A375 (cell line): ENCODE measurements around a stretch of chr2.

GRCh38 chr2:64311672-64312237 is 142.2 kb upstream of the LGALSL start:
- RAMPAGE, long total RNA = no peak

DNA sequence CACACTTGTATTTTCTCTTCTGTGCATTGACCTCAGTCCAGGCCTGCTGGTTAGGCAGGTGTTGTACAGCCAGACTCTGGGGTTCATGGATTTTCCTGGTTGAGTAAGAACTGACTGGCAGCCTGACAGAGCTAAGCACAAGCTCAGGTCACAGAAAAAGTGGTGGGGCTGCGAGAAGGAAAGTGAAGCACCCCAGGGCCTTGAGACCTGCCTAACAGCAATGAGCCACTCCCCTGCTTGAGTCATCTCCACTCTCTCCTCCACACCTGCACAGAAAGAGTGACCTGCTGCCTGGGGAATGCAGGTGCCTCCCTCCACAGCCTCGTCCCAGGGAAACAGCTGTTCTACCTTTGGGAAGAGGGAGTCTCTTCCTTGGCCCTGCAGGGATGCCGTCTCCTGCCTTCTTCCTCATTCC is 91.4 kb upstream of the LGALSL start:
- RAMPAGE, long total RNA = no peak

GRCh38 chr2:64406633-64406965 is 47.4 kb upstream of the LGALSL start:
- RAMPAGE, long total RNA = no peak

GRCh38 chr2:64458612-64459231 is 4.8 kb downstream of the LGALSL start:
- RAMPAGE, long total RNA = no peak

GRCh38 chr2:64460821-64461597 is 7.0 kb downstream of the LGALSL start:
- RAMPAGE, long total RNA = no peak

GRCh38 chr2:64462048-64462425 is 8.1 kb downstream of the LGALSL start:
- RAMPAGE, long total RNA = no peak

GRCh38 chr2:64502837-64503507 is 21.2 kb upstream of the AFTPH start:
- RAMPAGE, long total RNA = no peak

DNA sequence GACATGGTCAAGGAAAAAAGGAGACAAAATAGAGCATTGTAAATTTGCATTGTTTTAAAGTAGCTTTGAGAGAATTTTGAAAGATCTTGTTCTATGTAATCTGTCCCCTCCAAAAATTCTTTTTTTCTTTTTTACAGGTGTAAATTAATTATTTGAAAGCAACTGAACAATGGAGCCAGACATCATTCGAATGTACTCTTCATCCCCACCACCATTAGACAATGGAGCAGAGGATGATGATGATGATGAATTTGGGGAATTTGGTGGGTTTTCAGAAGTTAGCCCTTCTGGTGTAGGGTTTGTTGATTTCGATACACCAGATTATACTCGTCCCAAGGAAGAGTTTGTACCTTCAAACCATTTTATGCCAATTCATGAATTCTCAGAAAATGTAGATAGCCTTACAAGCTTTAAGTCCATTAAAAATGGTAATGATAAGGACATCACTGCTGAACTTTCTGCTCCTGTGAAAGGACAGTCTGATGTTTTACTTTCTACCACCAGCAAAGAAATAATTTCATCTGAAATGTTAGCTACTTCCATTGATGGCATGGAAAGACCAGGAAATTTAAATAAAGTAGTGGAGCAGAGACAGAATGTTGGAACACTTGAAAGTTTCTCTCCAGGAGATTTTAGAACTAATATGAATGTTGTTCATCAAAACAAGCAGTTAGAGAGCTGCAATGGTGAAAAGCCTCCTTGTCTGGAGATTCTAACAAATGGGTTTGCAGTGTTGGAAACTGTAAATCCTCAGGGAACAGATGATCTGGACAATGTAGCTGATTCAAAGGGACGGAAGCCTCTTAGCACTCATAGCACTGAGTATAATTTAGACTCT is 27.4 kb downstream of the AFTPH start:
- RAMPAGE, long total RNA = no peak

DNA sequence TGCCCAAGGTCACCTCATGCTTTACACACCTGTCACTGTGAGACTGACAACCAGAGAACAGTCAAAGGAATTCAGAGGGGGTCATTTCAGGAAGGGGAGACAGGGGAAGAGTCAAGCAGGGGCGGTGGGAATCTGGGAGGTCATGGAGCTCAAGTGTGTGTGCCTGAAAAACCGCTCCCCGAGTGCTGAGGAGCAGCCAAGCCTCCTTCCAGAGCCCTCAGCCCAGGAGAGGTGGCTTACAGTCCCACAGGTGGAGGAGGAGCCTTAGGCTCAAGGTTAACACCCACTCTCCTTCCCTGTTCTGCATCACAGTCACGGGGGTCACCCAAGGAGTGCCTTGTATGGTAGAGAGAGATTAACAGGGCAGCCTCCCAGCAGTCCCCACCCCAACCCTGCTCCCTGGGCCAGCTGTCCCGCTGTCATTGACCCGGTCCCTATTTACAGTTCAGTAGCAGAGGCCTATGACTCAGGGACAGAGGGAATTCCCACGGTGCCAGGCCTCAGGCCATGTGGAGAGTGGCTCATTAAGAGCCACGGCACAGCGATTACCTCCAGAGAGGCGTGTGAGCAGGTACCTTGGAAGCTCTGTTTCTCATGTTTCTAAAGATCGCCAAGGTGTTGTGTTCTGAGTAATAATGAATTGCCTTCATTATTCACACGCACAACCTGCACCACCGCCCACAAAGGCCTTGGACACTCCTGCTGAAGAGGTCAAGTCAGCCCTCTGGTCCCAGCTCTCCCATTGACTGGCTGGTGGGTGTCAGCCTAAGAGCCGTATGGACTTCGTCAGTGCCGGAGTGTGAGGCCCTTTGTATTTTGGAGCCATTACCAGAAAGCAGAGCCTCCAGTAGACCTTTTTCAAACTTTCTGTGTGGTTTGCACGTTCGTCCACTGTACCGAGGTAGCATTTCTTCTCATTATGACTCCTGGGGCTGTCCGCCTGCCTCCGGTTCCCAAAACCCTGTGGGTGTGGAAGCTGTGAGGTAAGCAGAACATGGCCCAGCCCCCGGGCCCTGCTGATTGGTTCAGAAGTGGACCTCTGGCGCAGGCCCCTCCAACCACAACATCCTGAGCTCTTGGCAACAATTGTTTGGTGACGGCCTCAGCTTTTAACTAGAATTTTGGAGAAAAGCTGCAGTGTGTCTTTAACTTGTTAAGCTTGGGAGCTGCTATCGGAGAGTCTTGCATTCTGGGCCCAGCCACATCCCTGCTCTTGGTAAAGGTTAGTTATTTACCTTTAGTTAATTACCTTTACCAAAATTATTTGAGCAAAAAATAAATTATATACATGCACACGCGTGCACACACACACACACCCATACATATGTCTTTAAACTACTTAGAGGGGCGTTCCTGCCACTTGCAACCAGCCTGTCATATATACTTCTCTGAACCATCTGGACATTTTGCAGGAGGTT is 47.0 kb downstream of the SERTAD2 start:
- RAMPAGE, long total RNA = no peak

DNA sequence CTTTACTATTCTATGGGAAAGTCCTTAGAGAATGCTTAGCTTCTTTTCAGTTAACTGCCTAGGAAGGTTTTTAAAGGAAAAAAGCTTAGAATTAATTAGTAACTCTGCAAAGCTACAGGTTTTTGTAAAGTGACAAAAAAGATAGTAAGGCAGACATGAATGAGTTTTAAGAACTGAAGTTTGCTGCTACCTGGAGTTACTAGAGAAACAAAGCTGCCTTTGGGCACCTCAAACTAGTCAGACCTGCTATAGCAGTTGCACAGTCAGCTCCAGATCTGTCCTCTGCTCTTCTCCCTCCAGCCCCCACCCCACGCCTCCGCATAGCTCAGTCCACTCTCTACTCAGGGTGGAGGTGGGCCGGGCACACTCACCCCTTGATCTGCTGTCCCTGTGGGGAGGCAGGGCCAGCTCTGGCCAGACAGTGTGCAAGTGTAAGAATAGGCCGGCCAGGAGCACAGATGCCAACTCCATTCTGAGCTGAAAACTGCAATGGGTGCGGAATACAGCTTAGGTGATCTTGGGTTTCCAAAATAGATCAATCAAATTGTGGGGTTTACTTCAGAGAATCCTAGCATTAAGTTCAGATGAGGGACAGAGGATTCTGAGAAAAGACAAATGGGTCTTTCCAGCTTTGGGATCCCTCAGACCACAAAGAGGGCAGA is 4.1 kb downstream of the SERTAD2 start:
- RAMPAGE, long total RNA = no peak

DNA sequence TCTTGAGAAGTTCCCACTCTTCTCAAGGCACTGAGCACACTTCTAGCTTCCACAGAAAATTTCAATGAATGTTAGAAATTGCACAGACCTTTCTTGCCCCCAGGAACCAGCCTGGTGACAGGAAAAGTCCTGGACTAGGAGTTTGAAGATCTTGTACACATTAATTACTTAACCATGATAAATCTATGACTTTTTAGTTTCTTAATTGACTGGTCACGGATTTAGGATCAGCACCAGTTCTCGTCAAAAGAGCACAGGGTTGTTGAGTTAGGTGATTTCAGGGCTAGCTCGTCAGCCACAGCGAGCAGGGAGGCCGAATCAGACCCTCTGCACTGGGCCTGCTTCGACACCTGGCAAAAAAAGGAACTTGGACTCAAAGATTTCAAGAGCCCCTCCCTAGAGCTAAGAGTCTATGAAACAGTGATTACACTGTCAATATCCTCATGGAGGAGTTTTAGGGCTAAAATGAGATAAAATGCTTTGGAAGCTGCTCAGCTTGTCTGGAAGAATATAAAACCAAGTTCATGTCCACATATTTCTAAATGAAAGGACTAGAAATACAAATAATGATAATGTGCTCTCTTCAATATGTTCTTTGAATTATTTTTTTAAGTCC is 4.5 kb upstream of the SERTAD2 start:
- RAMPAGE, long total RNA = no peak

GRCh38 chr2:64668992-64669817 is 15.5 kb upstream of the SERTAD2 start:
- RAMPAGE, long total RNA = no peak

DNA sequence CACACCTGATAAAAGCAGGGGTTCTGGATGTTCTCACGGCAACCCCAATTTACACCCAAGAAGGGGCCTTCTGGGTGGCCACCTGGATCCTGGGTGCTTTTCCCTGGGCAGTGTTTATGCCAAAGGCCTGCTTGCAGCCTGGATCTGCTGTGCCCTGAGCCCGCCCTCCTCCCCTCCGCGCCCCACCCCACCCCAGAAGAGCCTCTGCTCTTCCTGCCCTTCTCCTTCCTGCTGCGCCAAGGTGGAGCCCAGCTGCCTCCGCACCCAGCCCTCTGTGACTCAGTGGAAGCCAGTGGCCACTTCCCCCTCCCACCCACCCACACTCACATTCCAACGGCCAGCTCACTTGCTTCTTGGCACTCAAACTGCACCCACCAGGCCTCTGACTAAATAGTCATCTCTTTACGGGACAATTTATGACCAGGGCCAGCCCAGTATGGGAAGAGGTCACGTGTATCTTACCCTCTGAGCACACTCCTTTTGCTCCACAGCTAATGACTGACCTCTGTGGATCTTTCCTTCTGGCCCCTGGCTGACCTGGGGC is 150.4 kb upstream of the SLC1A4 start:
- RAMPAGE, long total RNA = no peak

DNA sequence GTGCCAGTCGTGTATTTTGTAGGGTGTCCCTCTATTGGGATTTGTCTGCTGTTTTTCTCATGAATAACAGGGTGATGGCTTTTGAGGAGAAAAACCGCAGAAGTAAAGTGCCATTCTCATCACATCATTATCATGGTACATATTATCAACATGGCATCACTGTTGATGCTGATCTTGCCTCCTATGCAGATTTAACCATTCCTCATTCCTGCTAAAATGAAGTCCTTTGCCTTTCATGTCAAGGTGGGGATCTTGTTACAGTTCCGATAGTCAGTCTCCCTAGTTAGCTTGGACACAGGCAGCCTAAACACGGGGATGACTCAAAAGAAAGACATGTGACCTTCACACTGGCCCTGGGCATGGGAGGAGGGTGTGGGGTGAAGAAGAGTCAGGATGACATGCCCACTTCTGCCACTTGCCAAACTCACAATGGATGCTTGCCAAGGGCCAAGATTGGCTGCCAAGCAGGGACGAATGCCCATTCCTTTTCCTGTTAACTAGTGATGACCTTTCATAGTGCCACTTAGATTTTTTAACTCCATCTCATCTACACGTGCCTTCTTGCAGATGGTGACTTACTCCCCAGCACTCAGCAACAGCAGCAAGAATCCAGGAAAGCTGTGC is 14.0 kb upstream of the SLC1A4 start:
- RAMPAGE, long total RNA = no peak

- RAMPAGE, long total RNA = no peak
Observed at GRCh38 chr2:65040418-65040929, 15.7 kb upstream of the CEP68 start.

DNA sequence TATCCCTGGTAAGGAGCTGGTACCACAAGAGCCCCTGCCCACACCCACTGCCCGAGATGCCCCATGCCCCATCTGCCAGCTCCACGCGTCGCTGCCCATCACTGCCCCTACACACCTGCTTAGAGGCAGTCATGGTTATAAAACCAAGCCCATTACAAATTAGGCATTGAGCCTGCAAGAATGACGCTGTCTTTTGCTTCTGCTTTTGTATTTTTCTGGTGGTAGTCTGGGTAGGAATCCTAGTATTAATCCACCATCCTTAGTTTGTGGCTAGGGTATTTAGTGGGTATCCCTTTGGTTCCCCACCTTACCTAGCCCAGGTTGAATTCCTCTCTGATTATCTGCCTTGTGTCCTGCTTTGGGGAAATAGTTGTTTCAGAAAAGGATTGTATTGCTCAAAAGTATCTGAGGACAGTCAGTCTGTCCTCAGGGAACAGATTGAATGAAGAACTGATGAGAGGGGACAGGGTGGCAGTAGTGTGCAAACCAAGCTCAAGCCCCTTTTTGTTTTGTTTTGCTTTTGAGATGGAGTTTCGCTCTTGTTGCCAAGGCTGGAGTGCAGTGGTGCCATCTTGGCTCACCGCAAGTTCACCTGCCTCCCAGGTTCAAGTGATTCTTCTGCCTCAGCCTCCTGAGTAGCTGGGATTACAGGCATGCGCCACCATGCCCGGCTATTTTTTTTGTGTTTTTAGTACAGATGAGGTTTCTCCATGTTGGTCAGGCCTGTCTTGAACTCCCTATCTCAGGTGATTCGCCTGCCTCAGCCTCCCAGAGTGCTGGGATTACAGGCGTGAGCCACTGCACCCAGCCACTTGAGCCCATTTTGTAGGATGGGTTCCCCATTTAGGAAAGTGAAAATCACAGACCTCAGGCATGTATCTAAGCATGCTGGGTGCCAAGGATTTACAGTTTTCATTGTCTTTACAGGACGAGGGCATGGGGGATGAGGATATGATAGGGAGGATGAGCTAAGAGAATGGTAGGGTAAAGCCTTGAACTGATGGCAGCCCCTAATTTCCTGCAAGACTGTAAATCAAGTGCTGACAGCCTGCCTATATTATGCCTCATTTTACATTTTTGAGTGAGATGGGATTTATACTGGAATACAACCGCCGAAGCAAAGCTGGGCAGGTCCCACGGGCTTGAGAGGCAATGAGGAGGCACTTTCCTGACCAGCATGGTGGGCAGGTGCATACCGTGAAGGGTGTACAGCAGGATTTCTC is 22.2 kb downstream of the CEP68 start:
- RAMPAGE, long total RNA = no peak

- RAMPAGE, long total RNA = no peak
Observed at GRCh38 chr2:65088851-65089285, 32.7 kb downstream of the CEP68 start.

- RAMPAGE, long total RNA = no peak
Observed at GRCh38 chr2:65092699-65093332, 36.6 kb downstream of the CEP68 start.

DNA sequence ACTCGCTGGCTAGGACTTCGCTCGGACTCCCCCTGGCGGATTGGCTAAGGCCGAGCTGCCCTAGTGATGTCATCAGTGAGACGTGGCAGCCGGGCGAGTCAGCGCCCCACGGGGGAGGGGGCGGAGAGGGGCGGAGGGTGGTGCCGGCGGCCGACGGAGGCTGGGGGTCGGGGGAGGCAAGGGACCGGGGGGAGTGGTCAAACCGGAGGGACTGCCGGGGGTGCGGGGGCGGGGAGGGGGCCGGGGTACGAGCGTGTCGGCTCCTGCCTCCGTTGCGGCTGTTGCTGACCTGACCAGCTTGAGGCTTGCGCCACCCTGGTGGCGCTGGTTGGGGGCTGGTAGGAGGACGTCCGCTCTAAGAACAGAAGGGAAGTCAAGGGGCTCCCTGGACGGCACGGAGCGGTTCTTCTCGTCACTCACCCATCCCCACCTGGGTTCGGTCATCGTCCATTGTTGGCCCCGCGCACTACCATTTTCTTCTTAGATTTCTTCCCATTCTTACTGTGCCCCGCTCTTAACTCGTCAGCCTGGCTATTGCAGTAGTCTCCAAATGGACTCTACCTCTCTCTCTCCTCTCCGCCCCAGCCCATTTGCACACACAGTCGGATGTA is 576 bp upstream of the RAB1A start:
- RAMPAGE, long total RNA = no peak

- RAMPAGE, long total RNA = no peak
Observed at GRCh38 chr2:65204877-65205100, 22.8 kb upstream of the ACTR2 start.